Caco-2 (cell line): ENCODE data around the gene RBM33.

- PRO-cap, result no peak
- RRBS, result no CpG with 5 or more reads among the region's 2 CpGs
These were observed 283.4 kb downstream of the ACTR3B start for GRCh38 chr7:153043029-153043330.

- PRO-cap, result no peak
- RRBS, result no CpG with 5 or more reads among the region's 17 CpGs
These were observed 639.4 kb upstream of the DPP6 start for GRCh38 chr7:153412798-153413280.

DNA sequence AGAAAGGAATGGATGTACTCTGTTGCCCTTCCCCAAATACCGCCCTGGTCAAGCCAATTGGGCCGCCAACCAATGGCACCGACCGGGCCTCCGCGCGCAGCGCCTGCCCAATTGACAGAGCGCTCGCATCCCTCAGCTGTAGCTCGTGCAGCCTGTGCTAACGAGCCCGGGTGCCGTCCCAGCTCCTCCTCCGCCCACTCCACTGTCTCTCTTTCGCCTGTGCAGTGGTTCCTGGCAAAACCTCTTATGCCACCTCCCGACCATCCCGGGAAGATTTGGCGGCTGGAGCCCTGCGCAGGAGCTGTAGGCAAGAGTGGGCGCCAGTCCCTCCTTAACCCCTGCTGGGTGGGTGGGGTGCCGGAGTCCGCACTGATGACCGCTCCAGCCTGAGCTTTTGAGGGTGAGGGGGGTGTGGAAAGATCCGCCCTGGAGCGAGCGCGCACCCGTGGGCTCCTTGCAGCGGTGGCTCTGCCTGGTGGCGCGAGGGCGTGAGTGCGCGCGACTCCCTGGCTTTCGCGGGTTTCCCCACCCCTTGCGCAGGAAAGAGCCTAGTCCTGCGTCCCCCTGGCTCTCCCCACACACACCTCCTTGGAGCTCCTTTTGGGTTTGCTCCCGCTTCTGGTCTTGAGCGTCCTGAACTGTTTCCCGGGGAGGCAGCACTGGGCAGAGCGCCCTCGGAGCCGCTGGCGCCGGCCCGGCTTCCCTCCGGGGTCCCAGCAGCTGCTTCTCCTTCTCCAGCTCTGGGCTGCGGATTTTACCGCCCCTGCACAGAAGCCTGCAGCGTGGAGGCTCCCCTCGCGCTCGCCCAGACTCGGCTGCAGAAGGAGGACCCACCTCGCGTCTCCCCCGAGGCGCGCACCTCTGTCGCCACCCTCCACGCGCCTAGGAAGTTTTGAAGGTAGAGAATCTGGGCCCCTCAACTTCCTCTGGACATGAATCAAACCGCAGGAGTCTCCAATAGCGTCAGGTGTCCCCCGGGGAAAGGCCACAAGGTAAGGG, 303.9 kb upstream of the DPP6 start:
- PRO-cap, result no peak
- RRBS, result no CpG with 5 or more reads among the region's 68 CpGs

DNA sequence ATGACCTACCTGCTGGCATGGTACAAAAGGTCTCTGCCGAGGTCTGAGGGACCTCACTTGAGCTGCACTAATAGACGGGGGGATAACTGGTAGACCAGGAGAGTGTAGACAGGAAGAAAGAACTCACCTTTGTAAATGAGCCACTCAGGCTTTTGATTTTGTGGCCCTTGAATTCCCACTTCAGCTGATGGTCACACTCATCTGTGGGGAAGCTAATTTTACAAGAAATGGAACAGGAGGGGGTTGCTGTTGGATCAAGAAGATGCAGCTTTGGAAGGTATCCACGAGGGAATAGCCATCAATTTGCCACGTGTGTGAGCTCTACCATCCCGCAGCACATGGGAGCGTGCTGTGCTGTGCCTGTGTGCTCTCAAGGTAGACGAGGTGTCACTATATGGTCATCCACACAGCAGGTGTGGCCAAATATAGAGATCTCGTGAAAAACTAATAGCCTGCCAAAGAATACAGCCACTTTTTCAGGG, 279.2 kb downstream of the DPP6 start:
- PRO-cap, result no peak
- RRBS, result no CpG with 5 or more reads among the region's 8 CpGs

DNA sequence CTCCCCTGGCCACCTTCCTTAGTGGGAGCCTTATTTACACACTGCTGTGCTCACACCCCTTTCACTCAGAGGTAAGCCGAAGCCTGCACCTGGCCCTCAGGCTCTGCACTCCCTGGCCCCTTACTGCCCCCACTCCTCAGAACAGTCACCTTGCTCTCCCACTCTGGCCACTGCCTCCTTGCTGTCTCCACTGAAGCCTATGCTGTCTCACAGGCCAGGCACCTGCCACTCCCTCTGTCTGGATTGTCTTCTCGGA, 390.7 kb downstream of the DPP6 start:
- PRO-cap, result no peak
- RRBS, result no CpG with 5 or more reads among the region's 2 CpGs

DNA sequence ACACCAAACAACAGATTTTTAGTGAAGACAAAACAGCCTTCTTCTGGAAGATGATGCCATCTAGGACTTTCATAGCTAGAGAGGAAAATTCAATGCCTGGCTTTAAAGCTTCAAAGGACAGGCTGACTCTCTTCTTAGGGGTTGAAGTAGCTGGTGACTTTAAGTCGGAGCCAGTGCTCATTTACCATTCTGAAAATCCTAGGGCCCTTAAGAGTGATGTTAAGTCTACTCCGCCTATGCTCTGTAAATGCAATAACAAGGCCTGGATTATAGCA, 300.2 kb downstream of the PAXIP1 start:
- PRO-cap, result no peak
- RRBS, result no CpG with 5 or more reads among the region's 2 CpGs

DNA sequence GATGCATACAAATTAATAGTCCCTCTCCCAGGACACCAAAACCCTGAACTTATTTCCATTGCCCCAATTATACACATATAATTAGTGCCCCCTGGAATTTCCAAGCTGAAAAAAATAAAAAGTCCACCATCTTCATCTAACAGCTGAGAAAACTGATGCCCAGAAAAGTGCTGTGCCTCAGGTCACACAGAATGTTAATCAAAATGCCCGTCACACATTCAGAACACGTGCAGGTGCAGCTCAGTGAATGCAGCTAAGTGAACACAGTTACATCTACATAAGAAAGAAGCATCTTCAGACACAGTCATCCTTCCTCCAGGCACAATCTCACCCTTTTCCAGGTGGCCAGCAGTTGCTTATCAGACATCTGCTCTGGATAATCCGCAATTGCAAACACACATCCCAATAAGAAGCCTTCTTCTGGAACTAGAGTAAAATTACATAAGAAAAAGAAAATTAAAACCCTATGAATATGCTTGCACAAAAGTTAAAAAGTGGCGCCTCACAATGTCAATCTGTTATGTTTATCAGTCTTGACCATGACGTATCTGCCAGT, 35.4 kb downstream of the PAXIP1 start:
- PRO-cap, result no peak
- RRBS, result no CpG with 5 or more reads among the region's 5 CpGs

GRCh38 chr7:154975555-154976393, 27.1 kb downstream of the PAXIP1 start:
- PRO-cap, result no peak
- RRBS, result 80% methylated on average over 1 of the region's 15 CpGs

GRCh38 chr7:155070448-155070795, 298 bp downstream of the HTR5A start:
- PRO-cap, result no peak
- RRBS, result no CpG with 5 or more reads among the region's 17 CpGs

- PRO-cap, result no peak
- RRBS, result no CpG with 5 or more reads among the region's 11 CpGs
These were observed 73.4 kb upstream of the INSIG1 start for GRCh38 chr7:155224197-155224848.

GRCh38 chr7:155308686-155309122, 11.0 kb downstream of the INSIG1 start:
- PRO-cap, result no peak
- RRBS, result no CpG with 5 or more reads among the region's 13 CpGs

DNA sequence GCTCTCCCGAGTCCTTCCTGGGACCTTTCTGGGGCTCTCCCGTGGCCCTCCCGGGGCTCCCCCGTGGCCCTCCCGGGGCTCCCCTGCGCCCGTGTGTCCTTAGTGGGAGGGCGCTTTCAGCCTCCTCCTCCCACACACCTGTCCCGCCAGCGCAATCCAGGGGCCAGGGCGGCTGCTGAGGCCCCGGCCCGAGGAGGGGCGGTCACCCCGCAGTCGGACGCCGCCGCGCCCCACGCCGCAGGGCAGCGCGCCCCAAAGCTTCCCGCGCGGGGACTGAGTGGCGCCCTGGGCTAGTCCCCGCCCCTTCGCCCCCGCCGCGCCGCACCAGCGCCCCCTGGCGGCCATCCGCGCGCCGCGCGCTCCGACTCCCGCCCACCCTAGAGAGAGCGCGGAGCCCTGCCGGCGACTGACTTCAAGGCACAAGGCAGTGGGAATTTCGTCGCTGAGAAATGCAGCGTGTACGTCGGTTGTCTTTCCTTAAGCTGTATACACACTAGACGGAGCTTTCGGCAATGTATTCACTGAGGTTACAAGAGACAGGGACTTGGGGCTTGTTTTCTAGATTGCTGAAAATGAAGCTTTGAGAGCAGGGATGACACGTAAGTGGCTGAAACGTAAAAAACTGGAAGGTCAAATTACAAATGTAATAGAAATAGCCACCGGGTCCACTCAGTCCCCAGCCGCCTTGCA, 47.2 kb downstream of the INSIG1 start:
- PRO-cap, result unidirectional peak, minus-strand start at position 275 of the sequence
- RRBS, result 10% methylated on average over 8 of the region's 59 CpGs

GRCh38 chr7:155490280-155490725, 32.4 kb downstream of the EN2 start:
- PRO-cap, result no peak
- RRBS, result 94% methylated on average over 8 of the region's 21 CpGs

DNA sequence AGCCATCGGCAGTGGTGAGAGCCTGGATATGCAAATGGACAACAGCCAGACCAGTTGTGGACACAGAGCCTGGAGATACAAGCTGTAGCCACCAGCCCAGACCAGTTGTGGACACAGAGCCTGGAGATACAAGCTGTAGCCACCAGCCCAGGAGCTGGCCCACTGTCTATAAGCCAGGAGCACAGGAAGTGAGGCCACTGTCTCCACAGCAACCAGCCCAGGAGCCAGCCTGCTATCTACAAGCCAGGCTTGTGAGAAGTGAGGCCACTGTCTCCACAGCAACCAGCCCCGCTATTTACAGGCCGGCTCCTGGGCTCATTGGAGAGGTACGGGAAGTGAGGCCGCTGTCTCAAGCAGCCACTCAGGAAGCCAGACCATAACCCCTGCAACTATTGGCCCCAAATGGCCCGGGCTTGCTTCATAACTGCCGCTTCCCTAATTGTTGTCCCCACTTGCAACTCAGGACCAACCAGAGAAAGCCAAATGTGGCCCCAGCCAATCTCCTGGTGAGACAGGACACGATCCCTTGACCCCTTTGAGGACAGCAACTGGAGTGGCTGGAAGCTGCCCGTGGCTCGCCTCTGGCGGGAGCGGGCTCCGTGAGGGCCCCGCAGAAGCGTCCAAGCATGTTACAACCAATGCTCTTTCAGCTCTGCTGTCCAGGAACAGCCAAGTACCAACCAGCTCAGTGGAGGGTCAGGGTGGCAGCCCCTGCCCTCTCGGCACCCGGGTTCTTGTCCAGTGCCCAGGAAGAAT, 44.1 kb upstream of the CNPY1 start:
- PRO-cap, result no peak
- RRBS, result 86% methylated on average over 3 of the region's 17 CpGs

- PRO-cap, result bidirectional peak, plus-strand start at chr7:155644697, minus-strand start at chr7:155644401
- RRBS, result 3% methylated on average over 78 of the region's 113 CpGs
These were observed at the start of gene RBM33 for GRCh38 chr7:155643864-155644981. TSS of gene RBM33 (plus strand) at chr7:155644661.

DNA sequence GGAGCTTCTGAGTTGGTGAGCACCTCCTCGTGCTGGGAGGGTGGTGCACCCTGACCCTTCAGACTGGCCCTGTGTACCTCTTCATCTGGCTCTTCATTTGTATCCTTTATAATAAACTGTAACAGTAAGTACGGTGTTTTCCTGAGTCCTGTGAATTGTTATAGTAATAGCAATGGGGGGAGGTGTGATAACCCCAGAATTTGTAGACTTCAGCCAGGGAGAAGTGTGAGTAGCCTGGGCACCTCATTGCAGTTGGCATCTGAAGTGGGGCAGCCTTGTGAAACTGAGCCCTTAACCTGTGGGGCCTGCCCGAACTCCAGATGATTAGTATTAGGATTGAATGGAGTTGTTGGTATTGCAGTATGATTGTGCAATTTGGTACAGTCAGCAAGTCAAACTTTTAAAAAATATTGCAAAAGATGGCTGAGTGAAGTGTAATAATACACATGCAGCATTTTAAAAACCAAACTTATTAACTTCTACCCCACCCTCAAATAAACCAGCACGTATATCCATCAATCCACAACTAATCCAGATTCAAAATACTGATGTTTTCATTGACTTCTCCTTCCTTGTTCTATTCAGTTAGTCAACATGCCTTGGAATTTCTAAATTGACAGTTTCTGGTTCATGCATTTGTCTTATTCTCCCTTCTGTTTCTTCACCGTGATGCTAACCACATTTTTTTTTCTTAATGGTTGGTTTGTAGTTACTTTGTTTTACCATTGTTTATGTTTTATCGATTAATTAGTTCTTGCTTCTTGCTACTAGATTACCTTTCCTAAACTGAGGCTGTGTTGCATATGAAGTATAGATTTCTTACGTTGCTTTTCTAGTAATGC, 9.4 kb downstream of the RBM33 start:
- PRO-cap, result no peak
- RRBS, result no CpG with 5 or more reads among the region's 7 CpGs

- PRO-cap, result no peak
- RRBS, result no CpG with 5 or more reads among the region's 5 CpGs
These were observed 105.5 kb upstream of the SHH start for GRCh38 chr7:155917765-155918237.

- PRO-cap, result no peak
- RRBS, result no CpG with 5 or more reads among the region's 18 CpGs
These were observed 148.7 kb upstream of the SHH start for GRCh38 chr7:155960756-155961570.

GRCh38 chr7:156204048-156204320, 391.7 kb upstream of the SHH start:
- PRO-cap, result no peak
- RRBS, result 48% methylated on average over 1 of the region's 4 CpGs

DNA sequence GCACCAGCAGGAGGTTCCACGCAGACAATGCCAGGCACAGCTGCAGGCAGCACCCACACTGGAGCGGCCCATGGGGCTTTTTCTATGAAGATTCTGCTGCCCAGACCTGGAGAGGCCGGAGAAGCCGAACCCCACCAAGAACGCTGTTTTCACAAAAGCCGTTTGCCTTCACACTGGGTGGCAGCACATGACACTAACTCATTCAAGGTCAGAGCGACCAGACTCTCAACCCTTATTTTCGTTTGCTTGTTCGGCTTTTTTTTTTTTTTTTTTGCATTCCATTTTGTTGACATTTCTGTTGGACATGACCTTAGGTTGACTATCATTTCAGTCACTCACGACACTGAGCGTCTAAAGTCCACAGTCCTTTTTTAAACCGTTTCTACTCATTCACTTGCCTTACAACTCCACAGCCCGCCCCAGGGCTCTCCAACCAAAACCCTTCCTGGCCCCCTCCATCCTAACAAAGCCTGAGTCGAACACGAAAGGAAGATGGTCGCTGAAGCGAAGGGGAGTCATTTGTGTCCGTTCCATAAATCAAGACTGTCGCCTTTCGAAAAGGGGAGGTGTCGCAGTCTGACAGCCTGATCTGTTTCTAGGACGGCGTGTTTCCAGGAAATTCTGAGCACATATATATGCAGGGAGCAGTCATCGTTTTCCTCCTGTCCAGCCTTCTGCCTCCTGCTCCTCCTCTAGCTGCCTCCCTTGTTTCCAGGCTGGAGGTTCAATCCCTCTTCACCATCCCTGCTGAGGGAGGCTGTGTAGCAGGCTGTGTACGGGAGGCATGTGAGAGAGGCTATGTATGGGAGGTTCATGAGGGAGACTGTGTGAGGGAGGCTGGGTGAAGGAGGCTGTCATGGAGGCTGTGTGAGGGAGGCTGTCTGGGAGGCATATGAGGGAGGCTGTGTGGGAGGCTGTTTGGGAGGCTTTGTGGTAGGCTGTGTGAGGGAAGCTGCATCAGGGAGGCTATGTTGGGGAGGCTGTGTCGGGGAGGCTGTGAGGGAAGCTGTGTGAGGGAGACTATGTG, 124.1 kb upstream of the RNF32 start:
- PRO-cap, result no peak
- RRBS, result no CpG with 5 or more reads among the region's 26 CpGs